ENCODE measurements around the gene ROR1.

DNA sequence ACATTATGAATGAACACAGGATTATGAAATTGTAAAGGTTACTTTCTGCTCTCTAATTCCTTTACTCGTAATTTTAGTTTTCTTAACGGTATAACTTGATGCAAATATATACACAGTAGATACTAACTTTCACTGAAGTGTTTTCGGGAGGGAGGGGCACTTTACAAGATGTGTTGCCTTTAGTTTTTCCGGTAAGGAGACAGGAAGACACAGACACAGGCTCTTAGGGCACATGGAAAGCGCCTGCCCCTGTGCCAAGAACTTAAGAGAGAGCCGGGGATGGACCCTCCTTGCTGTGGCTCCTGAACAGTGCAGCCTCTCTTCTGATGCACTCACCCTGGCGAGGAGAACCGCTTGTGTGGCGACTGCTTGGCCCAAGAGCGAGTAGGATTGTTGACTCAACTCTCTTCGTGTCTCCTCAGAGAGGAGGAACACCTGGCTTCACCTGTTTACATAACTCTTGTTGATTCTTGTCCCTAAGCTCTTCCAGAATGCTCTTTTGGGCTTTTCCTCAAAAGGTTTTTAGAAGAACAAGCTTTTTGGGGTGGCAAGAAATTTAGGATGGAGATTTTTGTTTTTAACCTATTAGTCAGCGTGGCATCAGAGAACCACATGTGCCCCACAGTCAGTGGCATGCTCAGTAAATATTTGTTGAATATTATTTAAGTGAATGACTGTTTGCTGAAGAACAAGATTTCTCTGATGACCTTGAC, 60.4 kb downstream of the NFIA start:
- PRO-cap, 7 experiments, result no peak in any of the 7 experiments
- RAMPAGE, long total RNA, 2 experiments, result no peak in any of the 2 experiments

GRCh38 chr1:61152486-61153468, 70.4 kb downstream of the NFIA start:
- PRO-cap, 7 experiments, result no peak in any of the 7 experiments
- RAMPAGE, long total RNA, 2 experiments, result no peak in any of the 2 experiments

DNA sequence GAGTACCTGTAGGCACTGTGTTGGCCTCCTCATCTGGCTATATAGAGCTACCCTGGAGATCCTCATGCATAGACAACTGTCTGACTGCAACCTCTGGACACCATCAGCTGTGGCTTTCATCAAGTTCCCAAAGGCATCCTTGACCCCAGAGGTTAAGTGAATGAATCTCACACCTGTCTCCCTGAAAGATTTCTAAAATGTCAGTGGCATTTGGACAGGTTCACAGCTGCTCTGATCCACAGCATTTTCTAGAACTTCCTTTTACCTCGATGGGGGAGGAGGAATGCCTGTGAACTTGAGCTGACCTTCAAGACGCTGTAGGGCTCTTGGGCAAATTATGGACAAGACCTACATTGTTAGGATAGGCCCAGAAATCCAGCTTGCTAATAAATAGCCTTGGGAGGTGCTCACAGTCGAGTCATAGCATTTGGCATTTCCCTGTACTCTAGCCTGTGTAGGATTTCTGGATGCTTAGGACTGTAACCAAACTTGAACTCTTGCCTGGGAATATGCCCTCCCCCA, 87.8 kb downstream of the NFIA start:
- PRO-cap, 7 experiments, result no peak in any of the 7 experiments
- RAMPAGE, long total RNA, 2 experiments, result no peak in any of the 2 experiments

DNA sequence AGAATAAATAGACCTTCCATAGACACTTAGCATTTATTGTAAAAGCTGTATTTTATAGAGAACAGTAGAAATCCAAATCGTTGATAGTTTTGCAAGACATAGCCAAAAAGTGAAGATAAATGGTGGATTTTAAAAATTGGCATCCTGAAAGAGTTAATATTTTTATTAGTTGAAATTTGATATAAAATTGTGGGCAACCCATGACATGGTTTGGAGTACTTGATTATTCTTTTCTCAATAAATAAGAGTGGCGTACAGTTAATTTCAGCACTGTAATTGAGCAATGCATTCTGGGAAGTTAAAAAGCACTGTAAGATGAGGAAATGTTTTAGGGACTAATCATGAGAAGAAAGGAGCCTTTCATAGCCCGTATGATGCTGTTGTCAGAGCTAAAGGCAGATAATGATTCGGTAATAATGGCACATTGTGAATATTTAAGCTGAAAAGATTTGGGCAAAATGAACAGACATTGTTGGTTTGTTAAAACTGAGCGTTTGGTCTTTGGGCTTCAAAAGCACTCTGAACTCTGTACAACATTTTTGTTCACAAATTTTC, 139.2 kb downstream of the NFIA start:
- PRO-cap, 7 experiments, result no peak in any of the 7 experiments
- RAMPAGE, long total RNA, 2 experiments, result no peak in any of the 2 experiments

- PRO-cap, 7 experiments, result peak in 3 of 7 experiments; most common plus-strand start chr1:61338218 (in 1); most common minus-strand start chr1:61338316 (in 3)
- RAMPAGE, long total RNA, 2 experiments, result no peak in any of the 2 experiments
Observed at GRCh38 chr1:61337837-61339009, 255.9 kb downstream of the NFIA start.

DNA sequence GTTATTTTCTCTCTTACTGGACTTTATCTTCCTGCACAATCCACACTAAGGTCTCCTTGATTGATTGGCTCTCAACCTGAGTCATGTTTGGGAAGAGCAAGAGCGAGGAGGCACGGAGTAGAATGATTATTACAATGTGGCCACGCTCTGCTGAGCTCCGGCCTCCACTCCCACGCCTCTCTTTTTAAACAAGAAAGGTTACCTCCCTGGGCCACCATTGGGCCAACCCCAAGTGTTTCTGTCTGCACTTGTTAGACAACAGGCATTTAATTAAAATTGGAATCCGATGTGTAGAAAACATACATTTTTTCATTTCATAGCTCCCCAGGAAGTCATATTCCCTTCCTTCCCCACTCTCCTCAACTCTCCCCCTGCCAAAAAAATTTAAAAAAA, 278.2 kb downstream of the TM2D1 start:
- PRO-cap, 7 experiments, result no peak in any of the 7 experiments
- RAMPAGE, long total RNA, 2 experiments, result no peak in any of the 2 experiments

DNA sequence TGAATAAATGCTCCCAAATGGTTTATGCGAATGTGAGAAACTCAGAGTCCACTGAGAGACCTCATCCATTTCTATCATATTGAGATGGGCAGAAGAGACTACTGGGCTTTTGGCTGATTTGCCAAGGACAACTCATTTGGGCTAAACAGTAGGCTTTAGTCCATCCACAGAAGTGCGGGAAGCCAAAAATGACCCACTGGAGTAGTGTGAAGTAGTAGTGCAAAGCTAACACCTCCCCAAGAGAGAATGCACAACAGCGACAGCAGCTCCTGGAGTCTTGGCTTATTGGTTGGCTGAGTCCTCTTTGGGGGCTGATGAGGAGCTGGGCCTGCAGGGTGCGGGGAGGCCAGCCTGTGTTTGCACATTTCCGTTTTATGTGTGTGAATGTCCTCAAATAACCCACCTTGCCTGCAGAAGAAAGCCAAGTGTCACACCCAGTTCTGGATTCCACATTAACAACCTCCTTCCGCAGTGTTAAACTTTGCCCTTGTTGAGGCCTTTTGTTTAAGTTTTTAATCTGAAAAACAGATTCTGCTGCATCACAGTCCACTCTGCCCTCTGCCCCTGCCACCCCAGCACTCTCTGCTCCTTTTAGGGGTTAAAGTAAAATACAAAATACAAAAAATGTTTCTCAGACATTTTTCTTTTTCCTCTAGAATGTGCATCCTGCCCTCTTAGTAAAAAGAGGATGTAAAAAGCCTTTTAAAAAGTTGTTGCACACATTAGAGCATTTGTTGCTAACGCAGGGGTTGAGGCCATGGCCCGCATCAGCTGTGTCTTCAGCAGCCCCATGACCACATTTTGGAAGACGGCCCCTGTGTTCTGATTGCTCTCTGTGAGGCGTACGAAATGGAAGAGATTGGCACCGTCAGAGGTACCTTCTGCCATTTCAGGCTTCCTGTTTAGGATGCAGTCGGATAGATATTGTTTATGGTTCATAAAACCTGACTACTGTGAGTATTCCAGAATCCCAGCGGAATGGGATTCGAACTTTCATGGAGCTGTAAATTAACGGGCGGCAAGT, 274.4 kb downstream of the TM2D1 start:
- PRO-cap, 7 experiments, result peak in 1 of 7 experiments; most common plus-strand start position 431 of the sequence (in 1); most common minus-strand start position 287 of the sequence (in 1)
- RAMPAGE, long total RNA, 2 experiments, result no peak in any of the 2 experiments

DNA sequence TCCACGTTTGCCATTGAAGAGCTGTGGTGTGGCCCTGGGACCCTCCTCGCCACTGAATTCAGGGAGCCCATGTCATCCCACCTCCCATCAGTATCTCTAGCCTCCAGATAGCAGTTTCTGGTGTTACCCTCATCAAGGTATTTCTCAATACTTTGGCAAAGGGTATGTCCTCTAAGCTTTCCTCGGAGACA, 233.6 kb downstream of the TM2D1 start:
- PRO-cap, 7 experiments, result peak in 1 of 7 experiments; most common minus-strand start position 98 of the sequence (in 1)
- RAMPAGE, long total RNA, 2 experiments, result no peak in any of the 2 experiments

GRCh38 chr1:61641050-61642202, 83.5 kb downstream of the TM2D1 start:
- PRO-cap, 7 experiments, result peak in 7 of 7 experiments; most common plus-strand start chr1:61641481 (in 4); most common minus-strand start chr1:61641879 (in 5)
- RAMPAGE, long total RNA, 2 experiments, result start-site peak on the minus strand in 1 of 2 experiments, at chr1:61641879-61641899 at its widest, 16 reads per replicate

DNA sequence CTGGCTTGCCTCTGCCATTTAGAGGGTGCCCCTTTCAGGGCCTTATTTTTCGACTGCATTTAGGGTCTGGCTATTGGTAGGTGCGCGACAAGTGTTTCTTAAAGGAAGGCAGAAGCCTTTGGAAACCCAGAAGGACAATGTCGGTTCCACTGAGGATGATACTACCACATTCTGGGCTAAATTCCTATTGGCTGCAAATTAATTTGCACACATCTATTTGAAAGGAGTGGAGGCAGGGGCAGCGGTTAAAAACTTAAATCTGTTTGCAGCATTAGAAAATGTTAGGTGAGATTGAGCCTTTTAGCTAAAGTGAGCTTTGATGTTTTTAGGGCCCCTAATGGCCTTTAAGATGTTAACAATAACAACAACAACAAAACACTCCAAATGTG, 1.1 kb downstream of the PATJ start:
- PRO-cap, 7 experiments, result peak in 4 of 7 experiments; most common plus-strand start position 214 of the sequence (in 1); most common minus-strand start position 173 of the sequence (in 2)
- RAMPAGE, long total RNA, 2 experiments, result no peak in any of the 2 experiments

GRCh38 chr1:62585495-62586137, 11.7 kb upstream of the ANGPTL3 start:
- PRO-cap, 7 experiments, result no peak in any of the 7 experiments
- RAMPAGE, long total RNA, 2 experiments, result no peak in any of the 2 experiments

GRCh38 chr1:62606610-62607061, 9.3 kb downstream of the ANGPTL3 start:
- PRO-cap, 7 experiments, result no peak in any of the 7 experiments
- RAMPAGE, long total RNA, 2 experiments, result no peak in any of the 2 experiments

DNA sequence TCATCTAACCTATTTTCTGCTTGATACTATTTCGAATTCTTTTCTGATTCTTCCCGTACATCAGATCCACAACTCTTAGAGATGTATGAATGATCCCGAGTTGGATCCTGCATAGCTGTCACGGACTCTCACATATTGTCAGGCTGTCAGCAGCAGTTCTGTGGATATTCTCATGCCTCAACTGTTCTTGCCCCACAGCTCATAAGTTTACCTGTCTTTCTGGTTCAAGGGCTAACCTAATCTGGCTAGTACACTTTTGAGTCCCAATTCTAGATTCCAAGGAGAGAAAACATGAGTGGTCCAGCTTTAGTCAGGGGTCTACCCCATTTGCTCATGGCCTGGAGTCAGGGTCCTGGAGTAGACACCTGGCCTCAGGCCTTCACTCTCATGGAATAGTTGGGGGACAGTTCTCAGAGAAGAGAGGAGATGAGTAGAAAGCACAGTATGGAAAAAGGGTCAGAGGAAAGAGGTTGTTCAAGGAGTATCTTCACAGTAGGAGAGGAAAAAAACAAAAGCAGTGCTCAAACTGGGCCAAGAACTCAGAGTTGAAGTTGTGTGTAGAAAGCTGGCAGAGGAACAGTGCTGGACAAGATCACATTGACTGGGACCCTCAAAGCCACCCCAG, 25.8 kb downstream of the PGM1 start:
- PRO-cap, 7 experiments, result no peak in any of the 7 experiments
- RAMPAGE, long total RNA, 2 experiments, result no peak in any of the 2 experiments

DNA sequence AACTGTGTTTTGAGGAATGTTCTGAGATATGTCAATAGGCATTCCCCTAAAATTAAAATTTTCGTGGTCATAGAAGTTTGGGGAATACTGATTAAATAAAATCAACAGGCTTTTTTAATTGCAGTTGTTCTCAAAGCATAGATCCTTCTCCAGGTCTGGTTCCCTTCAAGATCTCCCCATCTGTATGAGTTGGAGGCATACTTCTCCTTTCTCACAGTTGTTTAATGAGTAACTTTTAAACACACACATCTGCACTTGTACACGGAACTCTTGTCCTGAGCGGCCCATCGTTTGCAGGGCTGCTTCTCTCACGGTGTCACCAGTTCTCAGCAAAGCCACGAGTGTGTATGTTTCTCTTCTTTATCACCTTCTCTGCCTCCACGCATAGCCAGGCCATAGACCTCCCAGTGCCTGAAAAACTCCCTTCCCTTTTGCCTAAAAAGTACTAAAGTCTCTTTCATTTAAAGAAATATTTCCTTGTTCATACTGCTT, 68.8 kb upstream of the ROR1 start:
- PRO-cap, 7 experiments, result no peak in any of the 7 experiments
- RAMPAGE, long total RNA, 2 experiments, result no peak in any of the 2 experiments

DNA sequence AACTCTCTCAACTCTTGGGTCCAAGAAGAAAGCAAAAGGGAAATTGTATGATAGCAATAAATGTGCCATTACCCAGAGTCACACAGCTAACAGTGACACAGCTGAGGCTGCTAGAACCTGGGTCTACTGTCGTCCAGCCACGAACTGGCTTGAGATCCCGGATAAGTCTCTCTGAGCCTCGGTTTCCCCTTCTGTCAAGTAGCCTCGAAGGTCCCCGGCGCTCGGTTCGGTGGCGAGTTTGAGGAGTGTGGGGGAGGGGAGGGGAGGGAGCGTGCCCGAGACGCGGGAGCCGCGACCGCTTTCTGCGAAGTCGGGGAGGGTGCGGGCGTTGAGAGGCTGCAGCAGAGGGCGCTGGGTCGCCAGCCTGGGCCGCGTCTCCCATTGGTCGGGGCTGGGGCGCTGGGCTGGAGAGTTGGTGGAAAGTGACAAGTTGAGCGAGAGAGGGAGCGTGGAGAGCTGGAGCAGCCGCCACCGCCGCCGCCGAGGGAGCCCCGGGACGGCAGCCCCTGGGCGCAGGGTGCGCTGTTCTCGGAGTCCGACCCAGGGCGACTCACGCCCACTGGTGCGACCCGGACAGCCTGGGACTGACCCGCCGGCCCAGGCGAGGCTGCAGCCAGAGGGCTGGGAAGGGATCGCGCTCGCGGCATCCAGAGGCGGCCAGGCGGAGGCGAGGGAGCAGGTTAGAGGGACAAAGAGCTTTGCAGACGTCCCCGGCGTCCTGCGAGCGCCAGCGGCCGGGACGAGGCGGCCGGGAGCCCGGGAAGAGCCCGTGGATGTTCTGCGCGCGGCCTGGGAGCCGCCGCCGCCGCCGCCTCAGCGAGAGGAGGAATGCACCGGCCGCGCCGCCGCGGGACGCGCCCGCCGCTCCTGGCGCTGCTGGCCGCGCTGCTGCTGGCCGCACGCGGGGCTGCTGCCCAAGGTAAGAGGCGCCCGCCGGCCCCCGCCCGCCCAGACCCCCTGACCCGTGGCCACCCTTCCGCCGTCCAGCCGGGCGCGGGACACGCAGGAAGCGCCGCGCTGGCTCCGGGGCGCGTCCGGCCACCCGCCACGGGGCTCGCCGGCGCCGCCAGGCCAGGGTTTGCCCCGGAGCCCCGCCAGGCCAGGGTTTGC, at the start of gene ROR1:
ROR1 (plus strand) TSS at position 428 of the 1,110 bp plus-strand sequence.
- PRO-cap, 7 experiments, result peak in 7 of 7 experiments; most common plus-strand start position 428 of the sequence (in 7); most common minus-strand start position 304 of the sequence (in 5)
- RAMPAGE, long total RNA, 2 experiments, result start-site peak on the plus strand in 1 of 2 experiments, centred at position 448 of the sequence, 22 reads per replicate

- PRO-cap, 7 experiments, result no peak in any of the 7 experiments
- RAMPAGE, long total RNA, 2 experiments, result start-site peak on the plus strand in 1 of 2 experiments, at chr1:63780906-63781569 at its widest, 5 reads per replicate
Observed at GRCh38 chr1:63780789-63781360, 7.1 kb downstream of the ROR1 start.

GRCh38 chr1:63892384-63893475, 118.9 kb downstream of the ROR1 start:
- PRO-cap, 7 experiments, result no peak in any of the 7 experiments
- RAMPAGE, long total RNA, 2 experiments, result no peak in any of the 2 experiments

- PRO-cap, 7 experiments, result no peak in any of the 7 experiments
- RAMPAGE, long total RNA, 2 experiments, result no peak in any of the 2 experiments
Observed at GRCh38 chr1:63922729-63923306, 149.0 kb downstream of the ROR1 start.

DNA sequence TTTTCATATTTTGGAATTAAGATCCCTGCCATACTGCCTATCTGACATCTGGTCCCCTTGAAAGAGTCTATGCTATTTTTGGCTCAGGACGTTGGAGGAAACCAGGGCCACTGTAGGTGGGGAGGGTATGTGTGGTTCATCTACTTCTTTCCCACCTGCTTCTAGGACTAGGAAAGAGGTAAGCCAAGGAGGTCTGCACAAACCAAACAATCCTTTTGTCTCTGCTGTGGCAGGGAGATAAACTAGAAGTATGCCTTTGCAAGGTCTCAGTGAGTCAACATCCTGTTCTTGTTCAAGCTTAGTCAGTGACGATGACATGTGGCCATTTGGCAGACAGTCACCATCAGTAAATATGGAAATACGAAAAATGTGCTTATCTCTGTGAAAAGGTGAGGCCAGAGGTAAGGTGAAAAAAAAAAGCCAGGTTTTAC, 196.8 kb upstream of the UBE2U start:
- PRO-cap, 7 experiments, result no peak in any of the 7 experiments
- RAMPAGE, long total RNA, 2 experiments, result no peak in any of the 2 experiments

- PRO-cap, 7 experiments, result no peak in any of the 7 experiments
- RAMPAGE, long total RNA, 2 experiments, result no peak in any of the 2 experiments
Observed at GRCh38 chr1:64245406-64245900, 42.0 kb downstream of the UBE2U start.